Mesothelial cell of epicardium (in vitro differentiated cells): ENCODE measurements around a stretch of chr2.

DNA sequence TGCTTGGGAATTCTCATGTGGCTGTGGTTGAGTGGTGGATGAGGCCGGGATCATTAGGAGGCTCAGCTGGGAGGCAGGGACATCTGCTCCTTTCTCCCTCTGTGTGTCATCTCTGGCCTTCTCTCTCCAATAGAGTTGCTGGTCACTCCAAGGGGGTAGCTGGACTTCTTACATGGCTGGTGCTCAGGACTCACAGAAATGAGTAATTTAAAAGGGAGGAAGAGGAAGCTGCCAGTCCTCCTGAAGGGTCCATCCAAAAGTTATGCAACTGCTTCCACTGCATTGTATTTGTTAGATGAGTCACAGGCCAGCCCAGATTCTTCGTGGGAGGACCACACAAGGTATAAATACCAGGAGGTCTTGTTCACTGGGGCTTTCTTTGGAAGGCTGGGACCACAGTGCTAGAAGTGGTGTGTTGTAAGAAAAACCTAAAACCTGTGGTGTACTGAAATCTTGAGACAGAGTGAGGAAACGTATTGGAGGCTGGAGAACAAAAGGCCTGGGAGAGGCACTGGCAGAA, 43.6 kb upstream of the HAAO start:
- PRO-cap, result no peak

DNA sequence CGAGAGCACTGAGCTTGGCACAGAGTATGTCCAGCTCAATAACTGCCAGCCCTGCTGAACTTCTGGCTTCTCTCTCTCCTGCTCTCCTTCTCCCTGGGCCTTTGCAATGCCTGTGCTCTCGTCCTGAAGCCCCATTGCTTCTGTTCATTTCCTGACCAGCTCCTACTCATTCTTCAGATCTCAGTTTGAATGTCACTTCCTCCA, 113.7 kb upstream of the HAAO start:
- PRO-cap, result no peak

- PRO-cap, result no peak
These were observed 133.9 kb upstream of the HAAO start for GRCh38 chr2:42925983-42927027.

DNA sequence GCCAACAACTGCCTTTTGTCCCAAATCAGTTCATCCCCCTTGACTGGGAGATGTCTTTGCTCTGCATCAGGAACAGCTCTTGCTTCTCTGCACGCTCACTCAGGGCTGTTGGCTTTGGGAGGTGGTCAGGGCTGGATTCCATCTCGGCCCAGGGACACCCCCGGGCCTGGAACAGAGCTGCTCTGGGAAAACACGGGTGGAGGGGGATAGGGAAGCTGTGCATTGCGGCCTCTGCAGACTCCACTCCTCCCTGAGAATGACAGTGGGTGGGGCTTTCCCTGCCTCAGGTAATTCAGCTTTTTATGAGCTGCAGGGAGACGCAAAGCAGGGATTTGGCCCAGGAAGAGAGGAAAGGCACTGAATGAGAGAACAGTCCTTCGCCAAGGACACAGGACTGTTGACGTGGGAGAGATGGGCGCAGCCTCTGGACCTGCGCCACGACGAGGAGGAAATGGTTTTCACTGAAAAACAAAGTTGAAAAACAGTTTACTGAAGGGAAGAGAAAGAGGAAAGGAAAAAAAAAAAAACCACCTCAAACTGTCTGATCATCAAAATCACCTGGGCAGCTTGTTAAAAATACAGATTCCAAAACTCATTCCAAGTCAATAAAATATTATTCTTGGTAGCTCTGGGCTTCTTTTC, 194.1 kb downstream of the ZFP36L2 start:
- PRO-cap, result no peak

- PRO-cap, result unidirectional peak, minus-strand start at chr2:43041952
These were observed 184.7 kb downstream of the ZFP36L2 start for GRCh38 chr2:43041759-43042084.

DNA sequence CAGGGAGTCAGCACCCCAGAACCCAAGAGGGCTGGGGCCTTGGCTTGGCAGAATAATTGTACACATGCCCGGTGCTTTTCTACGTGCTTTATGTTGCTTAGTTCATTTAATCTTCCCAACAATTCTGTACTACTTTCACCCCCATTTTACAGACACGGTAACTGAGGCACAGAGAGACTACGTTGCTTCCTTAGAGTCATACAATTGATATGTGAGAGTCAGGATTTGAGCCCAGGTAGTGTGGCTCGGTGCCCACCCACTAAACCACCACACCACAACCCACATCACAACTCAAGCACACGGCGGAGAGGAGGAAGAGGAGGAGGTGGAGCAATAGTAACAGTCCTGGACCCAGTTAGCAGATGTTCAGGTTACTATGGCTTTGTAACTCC, 167.3 kb downstream of the ZFP36L2 start:
- PRO-cap, result no peak

GRCh38 chr2:43070056-43070551, 156.3 kb downstream of the ZFP36L2 start:
- PRO-cap, result no peak

DNA sequence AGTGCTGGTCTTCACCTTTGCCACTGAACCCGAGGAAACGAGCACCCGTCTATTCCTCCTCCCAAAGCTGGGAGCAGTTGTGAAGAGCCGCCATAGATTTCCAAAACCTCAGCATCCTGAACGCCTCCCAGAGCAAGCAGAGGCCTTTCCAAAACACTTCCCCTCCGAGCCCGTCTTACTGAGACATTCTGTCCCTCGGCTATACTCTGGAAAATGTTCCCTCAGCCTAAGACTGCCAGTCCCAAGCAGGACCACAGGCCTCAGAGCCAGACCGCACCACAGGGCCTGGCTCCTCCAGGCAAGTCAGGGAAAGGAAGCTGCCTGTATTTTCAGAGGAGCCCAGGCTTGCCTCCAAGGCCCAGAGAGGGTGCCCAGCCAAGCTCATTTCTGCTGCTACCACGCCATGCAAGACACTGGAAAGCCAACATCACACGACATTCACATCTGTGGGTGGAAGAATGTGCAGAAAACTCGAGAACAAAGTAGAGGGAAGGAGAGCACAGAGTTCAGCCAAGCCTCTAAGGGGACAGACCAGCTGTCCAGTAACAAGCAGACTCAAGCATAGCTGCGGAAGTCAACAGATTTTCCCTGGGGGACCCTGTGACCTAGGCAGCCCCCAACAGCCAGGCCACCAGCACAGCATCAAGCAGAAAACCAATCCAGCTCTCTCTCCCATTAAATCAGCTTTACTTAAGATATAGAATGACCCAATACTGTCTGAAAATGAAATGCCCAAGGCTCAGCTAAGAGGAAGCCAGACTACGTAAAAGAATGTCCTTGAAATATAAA, 124.0 kb downstream of the ZFP36L2 start:
- PRO-cap, result no peak

GRCh38 chr2:43127645-43128081, 98.7 kb downstream of the ZFP36L2 start:
- PRO-cap, result no peak

- PRO-cap, result no peak
These were observed 83.5 kb downstream of the ZFP36L2 start for GRCh38 chr2:43142920-43143283.

- PRO-cap, result no peak
These were observed 76.9 kb downstream of the ZFP36L2 start for GRCh38 chr2:43149524-43149875.

DNA sequence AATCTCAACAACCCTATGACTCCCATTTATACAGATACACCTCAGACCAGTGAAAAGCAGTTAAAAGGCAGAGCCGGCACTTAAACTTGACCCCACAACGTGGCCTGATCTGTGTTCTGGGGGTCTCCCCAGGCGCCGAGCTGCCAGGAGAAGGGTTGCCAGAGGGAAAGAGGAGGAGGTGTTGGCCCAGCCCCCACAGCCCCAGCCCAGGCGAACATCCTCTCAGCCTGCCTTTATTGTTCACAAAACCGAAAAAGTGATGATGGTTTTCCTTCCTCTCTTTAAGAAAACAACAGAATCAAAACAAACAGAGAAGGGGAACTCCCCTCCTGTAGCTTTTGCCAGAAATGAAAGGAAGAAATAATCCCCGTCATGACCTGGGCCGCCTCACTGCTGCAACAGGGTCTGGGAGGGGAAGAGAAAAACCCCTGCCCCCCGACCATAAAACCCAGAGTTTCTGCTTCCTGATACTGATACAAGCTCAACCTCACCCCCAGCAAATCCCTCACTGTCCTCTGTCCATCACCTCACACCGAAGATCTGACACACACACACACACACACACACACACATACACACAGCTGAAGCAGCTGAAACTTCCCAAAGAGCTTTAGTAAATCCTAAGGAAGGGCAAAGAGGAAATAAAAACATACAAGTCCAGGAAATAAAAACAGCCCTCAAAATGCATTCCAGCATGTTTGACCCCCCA, 52.0 kb downstream of the ZFP36L2 start:
- PRO-cap, result no peak

DNA sequence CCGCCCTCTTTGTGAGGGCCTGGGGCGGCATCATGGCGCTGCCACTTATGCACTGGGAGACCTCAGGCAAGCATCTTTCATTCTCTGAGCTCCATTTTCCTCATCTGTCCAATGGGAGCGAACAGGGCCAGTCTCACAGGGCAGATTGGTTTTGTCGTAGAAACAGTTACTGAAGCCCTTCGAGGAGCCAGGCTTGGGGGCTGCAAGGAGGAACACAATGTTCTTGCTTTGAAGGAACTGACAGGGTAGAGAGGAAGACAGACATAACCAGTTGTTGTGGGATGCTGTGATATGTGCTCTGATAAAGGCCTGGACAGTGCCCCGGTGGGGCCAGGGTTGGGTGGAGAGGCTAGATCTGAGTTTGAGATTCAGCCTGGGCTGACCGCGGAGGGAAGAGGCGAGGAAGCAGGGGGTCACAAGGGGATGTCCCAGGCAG, 14.1 kb downstream of the ZFP36L2 start:
- PRO-cap, result no peak

DNA sequence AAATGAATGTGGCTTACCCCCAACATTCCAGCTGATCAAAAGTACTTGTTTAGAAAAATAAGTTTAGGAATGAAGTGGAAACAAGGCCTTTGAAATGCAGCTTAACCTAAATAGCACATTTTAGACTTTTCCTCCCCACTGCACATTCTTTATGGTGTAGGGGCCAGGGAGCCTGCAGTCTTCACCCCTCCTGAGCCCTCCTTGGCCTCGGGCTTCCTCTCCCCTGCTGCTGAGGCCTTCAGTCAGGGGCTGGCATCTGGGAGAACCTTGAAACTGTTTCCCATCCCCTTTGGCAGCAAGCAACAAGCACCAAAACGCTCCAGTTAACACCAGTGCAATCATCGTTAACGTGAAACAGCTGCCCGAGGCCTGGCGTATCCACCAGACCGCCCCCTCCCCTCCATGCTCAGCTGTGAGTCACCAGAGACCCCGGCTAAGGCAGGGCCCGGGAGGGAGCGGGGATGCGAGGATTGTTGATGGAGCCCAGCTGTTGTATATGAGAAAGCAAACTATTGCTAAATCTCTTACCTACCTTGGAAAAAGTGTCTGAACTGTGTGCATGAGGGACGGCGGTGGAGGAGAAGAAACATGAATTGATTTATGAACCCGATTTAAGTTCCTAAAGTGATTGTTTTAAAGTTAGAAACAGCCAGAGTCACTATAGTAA, 5.3 kb downstream of the ZFP36L2 start:
- PRO-cap, result no peak

DNA sequence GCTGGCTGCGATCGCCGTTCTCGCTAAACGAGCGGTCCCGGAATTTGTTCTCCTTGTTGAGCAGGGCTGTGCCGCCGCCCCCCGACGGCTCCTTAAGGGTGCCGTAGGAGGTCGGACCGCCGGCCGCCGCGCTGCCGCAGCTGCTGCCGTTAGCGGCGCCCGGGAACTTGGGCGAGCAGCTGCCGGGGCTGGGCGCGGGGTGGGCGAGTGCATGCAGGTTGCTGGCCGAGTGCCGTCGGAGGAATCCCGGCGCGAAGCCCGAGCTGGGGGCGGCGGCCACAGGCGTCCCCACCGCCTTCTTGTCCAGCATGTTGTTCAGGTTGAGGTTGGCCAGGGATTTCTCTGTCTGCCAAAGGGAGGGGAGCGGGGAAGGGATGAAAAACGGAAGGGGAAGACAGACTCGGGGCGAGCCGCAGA, 991 bp downstream of the ZFP36L2 start:
- PRO-cap, result no peak

DNA sequence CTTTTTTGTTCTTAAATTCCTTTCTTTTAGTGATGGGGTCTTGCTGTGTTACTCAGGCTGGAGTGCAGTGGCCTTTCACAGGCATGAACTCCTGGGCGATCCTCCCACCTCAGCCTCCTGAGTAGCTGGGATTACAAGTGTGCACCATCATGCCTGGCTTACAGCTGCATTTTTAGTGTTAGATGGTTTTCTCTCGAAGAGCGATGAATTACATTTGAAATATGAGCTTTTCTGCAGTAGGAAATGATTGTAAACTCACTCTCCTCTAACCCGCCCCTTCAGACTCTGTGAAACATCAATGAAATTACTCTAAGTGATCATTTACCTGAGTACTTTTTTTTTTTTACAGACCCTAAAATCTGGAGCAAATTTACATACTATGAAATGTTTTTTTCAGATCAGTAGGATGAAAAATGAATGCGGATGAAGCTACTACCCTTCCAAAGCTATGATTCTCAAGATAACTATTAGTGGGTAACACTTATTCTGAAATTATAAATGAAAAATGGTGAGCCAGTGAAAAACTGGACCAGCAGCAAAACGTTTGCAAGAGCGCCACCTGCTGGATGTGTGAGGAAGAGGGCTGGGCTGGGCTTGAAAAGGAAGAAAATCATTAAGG, 2.9 kb upstream of the ZFP36L2 start:
- PRO-cap, result no peak

GRCh38 chr2:43386977-43387497, 160.6 kb upstream of the ZFP36L2 start:
- PRO-cap, result no peak

- PRO-cap, result no peak
These were observed 109.3 kb downstream of the THADA start for GRCh38 chr2:43486351-43487070.

DNA sequence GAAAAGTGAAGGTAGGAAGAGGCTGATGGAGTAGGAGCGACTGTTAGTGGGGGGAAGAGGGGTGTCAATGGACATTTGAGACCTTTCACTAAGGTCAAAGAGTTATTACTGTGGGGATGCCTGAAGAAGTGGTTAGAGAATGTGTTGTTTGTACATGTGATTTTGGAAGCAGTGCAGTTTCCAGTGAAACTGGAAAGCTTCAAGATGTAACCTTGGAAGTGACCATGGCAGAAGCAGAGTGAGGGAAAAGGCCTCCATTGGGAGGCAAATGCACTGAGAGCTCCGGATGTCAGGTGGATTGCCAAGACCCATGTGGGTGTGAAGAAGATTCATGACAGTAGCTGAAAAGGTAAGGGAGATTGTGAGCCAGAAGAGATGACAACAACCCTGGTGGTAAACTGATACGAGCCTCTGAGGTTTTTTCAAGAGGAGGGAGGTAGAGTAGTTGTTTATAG, 6.2 kb downstream of the DYNC2LI1 start:
- PRO-cap, result no peak

GRCh38 chr2:43819407-43820000, 19.1 kb downstream of the ABCG5 start:
- PRO-cap, result no peak